Tibial nerve (tissue), 3 donors: ENCODE measurements around a stretch of chr7.

DNA sequence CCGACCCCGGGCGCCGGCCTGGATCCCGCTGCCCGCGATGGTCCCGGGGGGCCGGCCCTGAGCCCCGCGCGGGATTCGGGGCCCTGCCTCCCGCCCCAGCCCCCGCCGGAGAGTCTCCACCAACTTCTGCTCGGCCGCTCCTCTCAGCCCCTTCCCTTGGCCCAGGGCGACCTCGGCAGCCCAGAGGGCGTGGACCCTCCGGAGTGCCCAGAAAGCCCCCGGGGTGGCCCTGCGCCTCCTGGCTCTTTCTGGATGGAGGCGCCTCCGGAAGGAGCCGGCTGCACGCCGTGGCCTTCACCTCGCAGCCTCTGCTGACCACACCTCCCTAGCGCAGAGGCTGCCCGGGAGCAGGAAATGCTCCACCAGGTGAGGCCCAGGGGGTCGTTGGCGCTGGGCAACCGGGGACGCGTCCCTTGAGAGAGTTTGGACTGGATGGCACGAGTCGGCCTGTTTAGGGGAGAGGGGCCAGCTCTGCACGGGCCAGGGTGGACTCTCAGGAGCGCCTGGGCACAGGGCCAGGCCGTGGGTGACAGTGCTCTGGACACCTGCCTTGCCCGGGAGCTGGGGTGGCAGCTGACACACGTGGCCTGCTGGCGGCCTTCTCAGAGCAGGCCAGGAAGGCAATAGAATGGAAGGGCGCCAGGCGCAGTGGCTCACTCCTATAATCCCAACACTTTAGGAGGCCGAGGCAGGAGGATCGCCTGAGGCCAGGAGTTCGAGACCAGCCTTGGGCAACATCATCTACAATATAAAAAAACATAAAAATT is 594 bp downstream of the ZNF853 start:
- PRO-cap = no peak
- RAMPAGE, long total RNA, 3 experiments = start-site peak on the plus strand in 1 of 3 experiments, centred at position 196 of the sequence, 7 reads per replicate

DNA sequence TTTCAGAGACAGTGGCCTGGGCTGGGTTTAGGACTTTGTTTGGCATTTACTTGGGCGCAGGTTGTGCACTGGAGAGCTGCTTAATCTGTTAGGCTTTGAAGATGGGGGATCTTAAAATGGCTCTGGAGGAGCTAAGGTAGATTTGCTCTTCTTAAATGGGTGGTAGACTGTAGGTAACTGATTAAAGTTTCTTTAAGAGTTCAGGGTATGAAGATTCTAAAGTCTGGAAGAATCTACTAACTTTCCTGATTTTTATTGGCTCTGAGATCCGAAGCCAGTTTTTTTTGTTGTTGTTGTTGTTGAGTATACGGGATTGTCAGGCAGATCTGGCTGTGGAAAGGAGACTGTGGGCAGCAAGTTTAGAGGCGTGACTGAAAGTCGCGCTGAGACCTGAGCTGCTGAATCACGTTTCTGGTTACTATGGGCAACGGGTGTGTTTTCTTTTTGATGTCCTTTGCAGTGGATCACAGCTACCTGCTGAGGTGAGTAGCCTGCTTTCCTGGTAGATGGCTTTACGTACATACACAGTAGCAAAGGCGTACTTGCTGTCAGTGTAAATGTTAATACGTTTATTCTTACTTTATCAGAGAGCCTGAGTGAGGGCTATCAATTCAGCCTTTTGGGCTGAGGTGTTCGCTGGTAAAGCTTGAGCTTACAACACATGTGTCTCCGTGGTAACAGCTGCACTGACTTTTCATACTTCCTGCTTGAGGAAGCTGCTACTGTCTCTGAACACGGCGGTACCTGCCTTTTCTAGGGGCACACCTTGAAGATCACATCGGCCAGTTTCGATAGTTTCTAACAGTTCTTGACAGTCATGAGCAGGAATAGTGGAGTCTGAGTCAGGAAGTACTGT is 165.0 kb upstream of the CCZ1B start:
- PRO-cap = no peak
- RAMPAGE, long total RNA, 3 experiments = no peak in any of the 3 experiments

- PRO-cap = no peak
- RAMPAGE, long total RNA, 3 experiments = no peak in any of the 3 experiments
Measured at GRCh38 chr7:7210373-7211345, 28.3 kb downstream of the C1GALT1 start.

DNA sequence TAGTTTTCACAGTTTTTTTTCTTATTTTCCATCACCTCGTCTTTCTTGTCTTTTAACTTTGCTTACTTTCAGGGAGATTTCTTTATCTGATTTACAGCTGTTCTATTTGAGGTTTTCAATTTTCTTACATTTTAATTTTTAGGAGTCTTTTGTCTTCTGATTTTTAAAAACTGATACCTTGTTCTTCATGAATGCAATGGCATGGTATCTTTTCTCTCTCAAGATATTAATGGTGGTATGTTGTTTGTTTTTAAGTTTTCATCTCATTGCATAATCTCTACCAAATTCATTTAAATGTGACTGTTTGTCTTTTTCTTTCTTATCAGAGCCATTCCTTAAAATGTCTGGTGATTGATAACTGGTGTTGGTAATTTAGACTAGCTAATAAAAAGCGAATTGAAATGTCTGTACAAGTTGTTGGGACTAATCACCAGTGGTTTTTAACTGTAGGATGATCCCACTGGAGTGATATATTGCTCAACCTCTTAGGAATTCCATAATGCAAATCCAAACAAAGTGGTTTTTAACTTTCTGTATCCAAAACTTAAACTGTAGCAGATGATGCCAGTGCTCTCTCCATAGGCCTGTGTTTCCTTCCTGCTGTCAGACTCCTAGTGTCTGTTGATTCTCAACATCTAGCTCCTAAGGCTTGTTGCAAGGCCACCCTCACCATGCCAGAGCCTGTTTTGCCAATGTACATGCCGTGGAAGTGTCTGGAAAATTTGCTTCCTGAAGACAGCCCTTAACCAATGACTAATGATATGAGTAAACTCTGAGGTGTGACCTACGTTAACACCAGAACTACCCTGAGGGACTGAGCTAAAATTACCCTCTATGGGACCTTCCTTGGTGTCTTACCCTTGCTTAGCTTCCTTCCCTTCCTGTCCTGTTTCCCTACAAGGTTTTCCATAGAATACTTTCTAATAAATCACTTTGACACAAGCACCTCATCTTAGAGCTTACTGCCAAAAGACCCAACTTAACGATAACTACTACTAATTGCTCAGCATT is 39.1 kb downstream of the C1GALT1 start:
- PRO-cap = no peak
- RAMPAGE, long total RNA, 3 experiments = no peak in any of the 3 experiments

GRCh38 chr7:7567171-7567669 is 536 bp downstream of the MIOS start:
- PRO-cap = no peak
- RAMPAGE, long total RNA, 3 experiments = no peak in any of the 3 experiments

- PRO-cap = no peak
- RAMPAGE, long total RNA, 3 experiments = no peak in any of the 3 experiments
Measured at GRCh38 chr7:7641436-7641815, 874 bp downstream of the UMAD1 start.

- PRO-cap = no peak
- RAMPAGE, long total RNA, 3 experiments = no peak in any of the 3 experiments
Measured at GRCh38 chr7:7731057-7731482, 12.7 kb upstream of the RPA3 start.

DNA sequence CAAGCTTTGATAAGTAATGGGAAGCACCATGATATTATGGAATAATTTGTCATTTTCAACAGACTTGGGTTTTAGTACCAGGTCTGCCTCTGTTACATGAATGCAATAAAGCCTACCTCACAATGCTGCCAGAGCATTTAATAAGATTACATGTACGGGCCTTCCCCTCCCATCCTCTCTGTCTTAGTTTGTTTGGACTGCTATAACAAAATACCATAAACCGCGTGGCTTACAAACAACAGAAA is 74.0 kb upstream of the RPA3 start:
- PRO-cap = no peak
- RAMPAGE, long total RNA, 3 experiments = no peak in any of the 3 experiments

DNA sequence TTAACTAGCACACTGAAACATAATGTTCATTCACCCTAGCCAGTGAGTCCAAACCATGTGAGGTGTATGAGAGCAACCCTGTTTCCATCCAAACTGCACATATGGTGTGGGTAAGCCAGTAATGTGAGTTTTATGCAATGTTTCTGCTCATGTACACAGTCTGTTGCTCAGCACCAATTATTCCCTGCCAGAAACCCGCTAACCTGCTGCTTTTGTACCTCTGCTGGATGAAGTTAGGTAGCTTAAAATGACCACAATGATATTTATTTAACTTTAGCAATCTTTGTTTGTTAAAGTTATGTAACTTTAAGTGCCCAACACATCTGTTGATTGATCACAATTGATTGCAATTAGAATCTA is 93.7 kb upstream of the RPA3 start:
- PRO-cap = no peak
- RAMPAGE, long total RNA, 3 experiments = no peak in any of the 3 experiments

- PRO-cap = no peak
- RAMPAGE, long total RNA, 3 experiments = no peak in any of the 3 experiments
Measured at GRCh38 chr7:7920388-7921185, 48.0 kb upstream of the GLCCI1 start.

- PRO-cap = unidirectional peak, minus-strand start at chr7:7970860
- RAMPAGE, long total RNA, 3 experiments = no peak in any of the 3 experiments
Measured at GRCh38 chr7:7970511-7971568, 2.2 kb downstream of the GLCCI1 start.

DNA sequence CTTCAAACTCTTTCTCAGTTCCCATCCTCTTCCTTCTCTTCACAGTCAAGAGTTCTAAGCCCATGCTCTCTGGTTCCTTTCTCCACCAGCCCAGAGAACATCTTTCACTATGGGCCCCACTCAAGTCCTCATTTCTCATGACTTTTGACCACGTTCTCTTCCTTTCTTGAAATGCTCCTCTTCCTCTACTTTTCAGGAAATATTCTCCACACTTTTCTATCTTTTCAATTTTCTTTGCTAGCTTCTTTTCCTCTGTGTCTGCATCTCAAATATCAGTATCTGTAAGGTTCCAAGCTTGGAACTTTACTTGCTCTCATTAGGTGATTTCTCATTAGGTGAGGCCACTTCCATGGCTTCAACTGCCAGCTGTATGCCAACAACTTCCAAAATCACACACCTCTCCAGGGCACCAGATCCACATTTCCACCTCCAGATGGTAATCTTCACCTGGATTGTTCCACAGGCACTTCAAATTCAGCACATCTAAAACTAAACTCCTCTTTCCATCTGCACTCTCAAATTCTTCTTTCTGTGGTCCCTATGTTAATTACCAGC is 6.7 kb downstream of the ICA1 start:
- PRO-cap = no peak
- RAMPAGE, long total RNA, 3 experiments = no peak in any of the 3 experiments

DNA sequence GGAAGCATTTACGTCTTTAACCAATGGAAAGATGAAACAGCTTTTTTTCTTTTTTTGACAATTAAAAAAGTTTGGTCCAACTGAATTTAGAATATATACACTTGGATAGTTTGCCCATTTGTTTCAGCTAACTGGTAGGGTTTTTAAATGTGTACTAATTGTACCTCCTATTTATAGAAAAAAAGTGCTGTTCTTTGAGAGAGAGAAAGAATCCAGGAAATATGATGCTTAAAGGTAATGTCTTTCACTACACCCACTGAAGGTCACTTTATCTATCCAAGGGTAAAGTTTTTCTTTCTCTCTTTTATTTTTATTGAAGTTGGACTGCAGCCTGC is 202.3 kb downstream of the NXPH1 start:
- PRO-cap = no peak
- RAMPAGE, long total RNA, 3 experiments = no peak in any of the 3 experiments

- PRO-cap = no peak
- RAMPAGE, long total RNA, 3 experiments = no peak in any of the 3 experiments
Measured at GRCh38 chr7:8638002-8638339, 204.6 kb downstream of the NXPH1 start.

DNA sequence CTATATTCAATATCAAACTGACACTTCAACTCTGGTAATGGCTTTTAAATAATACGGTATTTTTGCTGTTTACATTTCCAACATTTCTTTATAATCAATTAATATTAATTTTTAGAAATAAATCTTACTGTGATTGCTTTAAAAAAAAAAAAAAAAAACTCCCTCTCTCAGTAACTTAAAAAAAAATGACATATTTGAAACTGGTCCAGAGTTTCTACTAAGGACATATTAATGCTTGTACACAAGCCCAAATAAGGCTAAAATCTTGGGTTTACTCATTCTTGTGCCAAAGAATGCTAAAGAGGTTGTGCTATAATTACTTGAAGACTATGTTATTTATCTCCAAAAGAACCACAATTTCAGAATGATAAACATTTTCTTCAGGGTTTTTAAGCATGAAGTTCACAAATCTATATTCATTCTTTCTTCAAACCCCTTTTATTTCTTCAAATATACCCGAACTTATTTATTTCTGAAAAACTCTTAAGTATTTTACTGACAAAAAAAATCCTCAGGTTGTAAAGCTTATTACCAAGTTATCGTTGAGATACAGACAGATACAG is 5.6 kb downstream of the NDUFA4 start:
- PRO-cap = no peak
- RAMPAGE, long total RNA, 3 experiments = no peak in any of the 3 experiments

- PRO-cap = no peak
- RAMPAGE, long total RNA, 3 experiments = no peak in any of the 3 experiments
Measured at GRCh38 chr7:11028415-11029023, 54.8 kb downstream of the PHF14 start.

DNA sequence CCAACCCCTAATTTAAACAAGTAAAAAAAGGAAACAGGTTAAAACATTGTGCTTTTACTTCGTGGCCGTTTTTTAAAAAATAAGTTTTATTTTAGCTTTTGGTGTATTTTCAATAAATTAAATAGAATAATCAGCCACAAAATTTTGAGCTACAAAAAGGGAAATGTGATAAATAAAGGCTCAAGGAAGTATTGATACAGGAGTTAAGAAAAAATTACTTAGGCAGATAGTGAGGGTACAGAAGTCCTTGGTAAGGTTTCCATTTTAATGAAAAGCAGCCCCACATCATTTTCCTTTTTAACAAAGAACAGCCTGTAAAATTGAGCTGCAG is 279.7 kb downstream of the THSD7A start:
- PRO-cap = no peak
- RAMPAGE, long total RNA, 3 experiments = no peak in any of the 3 experiments

- PRO-cap = no peak
- RAMPAGE, long total RNA, 3 experiments = no peak in any of the 3 experiments
Measured at GRCh38 chr7:12216306-12216894, 5.3 kb downstream of the TMEM106B start.

DNA sequence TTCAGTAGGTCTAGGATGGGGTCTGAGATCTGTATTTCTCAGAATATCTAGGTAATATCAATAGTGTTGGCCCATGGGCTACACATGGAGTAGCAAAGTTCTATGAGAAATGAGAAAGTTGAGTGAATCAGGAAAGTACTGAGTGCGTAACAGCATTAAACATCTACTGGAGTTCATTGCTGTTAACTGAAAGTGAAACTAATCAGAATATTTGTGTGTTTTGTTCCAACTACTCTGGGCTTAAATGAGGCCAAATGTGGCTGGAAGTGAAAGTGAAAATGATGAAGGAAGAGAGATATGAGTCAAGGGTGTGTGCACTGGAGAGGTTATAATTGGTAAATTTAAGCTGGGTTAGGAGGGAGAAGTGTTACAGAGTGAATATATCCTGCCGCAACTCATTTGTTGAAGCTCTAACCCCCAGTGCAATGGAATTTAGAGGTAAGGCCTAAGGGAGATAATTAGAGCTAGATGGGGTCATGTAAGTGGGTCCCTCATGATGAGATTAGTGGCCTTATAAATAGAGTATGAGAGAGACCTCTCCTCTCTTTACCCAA is 46.6 kb downstream of the TMEM106B start:
- PRO-cap = no peak
- RAMPAGE, long total RNA, 3 experiments = no peak in any of the 3 experiments

GRCh38 chr7:12497520-12498005 is 6.7 kb upstream of the ENSG00000226690 start:
- PRO-cap = no peak
- RAMPAGE, long total RNA, 3 experiments = no peak in any of the 3 experiments